NCI-H460 (cell line): ENCODE measurements around a stretch of chr4.

DNA sequence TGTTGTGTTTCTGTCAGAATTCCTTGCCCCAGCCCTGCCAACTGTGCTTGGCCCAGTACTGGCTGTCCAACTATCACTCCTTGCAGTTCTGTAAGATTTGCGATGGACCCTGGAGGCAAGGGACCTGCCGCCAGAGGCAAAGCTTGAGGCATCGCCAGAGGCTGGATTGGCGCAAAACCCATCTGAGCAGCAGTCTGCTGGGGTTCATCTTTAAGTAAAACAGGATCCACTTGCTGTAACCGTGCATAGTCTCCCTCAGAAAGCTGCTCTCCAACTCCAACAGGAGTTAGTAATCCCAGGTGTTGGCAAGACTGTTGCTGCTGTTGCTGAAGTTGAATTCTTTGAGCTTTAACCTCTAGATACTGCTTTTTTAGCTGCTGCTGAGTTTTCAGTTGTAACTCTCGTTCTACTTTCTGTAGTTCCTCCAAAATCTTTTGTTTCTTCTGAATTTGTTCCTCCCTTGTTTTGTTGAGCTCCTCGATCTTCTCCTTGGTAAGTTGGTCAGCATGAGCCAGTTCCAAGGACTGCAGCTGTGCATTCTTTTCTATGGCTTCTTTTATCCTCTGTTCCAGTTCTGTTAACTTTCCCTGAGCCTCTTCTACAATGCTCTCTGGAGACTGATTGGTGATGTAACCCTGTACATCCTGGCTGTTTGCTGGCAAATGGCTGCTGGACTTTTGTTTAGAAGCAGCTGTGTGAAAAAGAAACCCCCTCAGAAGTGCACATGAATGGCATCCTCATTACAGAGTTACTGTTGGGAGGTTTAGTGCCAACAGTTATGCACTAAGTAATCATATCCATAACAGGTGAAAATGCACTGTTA, 70.3 kb upstream of the COX18 start:
RAMPAGE:
- cytosol, long total RNA, result no peak
- long total RNA, result no peak
- nucleus, long total RNA, result no peak

GRCh38 chr4:73200598-73201146, 57.9 kb downstream of the ANKRD17 start:
RAMPAGE:
- cytosol, long total RNA, result no peak
- long total RNA, result no peak
- nucleus, long total RNA, result no peak

DNA sequence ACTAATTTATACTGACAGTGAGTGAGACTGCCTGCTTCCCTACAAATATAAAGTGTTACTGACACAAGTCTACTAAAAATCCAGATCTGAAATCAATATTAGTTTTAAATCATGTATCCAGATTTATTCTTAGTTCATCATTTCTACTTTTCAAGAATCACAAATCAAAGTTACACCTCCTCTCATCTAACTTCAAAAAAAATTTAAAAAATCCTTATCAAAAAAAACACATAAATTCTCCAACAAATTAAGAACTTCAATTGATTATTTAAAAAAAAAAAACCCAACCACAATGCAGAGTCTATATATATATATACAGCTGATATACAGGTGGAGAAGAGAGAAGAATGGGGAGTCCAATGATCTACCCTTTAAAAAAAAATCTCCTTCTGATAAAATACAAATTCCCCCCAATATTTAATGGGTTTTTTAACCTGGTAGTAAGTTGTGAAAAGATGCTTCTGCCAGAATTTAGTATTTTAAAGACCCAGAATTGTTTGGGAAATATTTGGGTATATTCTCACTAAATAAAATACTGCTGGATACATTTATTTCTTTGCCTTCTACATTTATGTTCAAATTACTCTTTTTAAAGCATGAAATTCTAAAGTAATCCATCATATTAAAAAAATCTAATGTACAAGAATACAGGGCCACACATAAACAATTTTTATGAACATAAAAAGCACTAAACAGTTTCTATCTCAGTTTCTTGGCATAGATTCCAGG, 29.1 kb downstream of the ANKRD17 start:
RAMPAGE:
- cytosol, long total RNA, result no peak
- long total RNA, result no peak
- nucleus, long total RNA, result no peak

GRCh38 chr4:73256973-73257615, 1.5 kb downstream of the ANKRD17 start:
RAMPAGE:
- cytosol, long total RNA, result no peak
- long total RNA, result no peak
- nucleus, long total RNA, result no peak

DNA sequence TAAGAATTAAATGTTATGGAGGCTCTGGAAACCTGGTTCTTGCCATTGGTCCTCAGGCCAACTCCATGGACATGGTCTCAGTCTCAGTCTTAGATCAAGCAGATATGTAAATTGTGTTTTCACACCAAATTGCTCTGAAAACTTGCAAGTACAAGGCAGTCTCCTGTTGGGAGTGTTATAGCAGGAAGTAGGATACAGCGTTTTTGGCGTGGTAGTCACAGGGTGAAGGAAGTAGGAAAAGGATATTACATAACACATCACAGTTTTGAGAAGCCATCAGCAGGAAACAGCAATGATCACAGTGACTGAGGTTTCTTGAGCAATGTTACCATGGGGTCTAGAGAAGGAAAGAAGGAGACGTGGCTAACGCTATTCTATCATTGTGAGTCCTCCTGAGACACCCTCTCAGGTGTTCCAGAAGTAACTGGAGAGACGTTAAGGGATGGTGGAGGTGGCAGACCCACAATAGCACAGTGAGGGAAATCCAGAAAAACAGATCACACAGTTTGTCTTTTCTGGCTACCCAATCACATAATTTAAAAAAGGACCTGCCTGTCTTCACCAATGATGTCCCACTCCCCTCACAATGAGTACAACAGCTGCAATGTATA, 3.7 kb downstream of the CXCL1 start:
RAMPAGE:
- cytosol, long total RNA, result no peak
- long total RNA, result no peak
- nucleus, long total RNA, result no peak

GRCh38 chr4:74036912-74037807, 1.3 kb downstream of the CXCL3 start:
RAMPAGE:
- cytosol, long total RNA, result no peak
- long total RNA, result no peak
- nucleus, long total RNA, result no peak

DNA sequence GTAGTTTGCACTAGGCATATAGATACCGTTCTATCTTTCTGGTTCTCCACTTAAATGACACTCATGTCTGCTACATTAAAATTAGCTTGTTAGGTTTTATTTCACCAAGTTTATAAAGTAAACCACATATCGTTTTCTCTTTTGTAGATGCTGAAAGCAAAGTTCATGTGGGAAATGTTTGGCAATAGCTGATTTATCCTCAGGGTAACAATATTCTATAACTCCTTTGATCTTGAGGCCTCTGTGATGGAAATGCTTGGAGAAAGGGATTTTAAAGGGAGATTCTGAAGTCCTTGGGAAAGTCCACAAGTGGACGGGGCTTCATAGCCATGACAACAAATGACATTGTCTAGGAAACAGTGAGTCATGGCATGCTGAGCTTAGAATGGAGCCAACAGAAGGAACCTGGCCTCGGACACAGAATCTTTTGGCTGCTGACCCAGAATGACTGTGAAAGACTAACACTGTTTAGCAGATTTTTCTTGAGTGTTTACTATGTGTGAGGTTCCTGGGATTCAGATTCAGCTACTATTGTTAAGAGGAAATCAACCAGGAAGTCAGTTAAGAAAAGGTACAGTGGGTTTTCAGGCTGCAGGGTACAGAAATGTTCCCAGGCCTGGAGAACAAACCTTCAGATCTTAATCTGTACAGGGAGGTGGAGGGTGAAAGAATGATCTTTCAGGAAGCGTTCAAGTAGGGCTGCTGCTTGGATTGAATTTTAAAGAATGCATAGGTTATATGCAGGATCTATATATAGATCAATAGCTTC, 18.0 kb upstream of the CXCL2 start:
RAMPAGE:
- cytosol, long total RNA, result no peak
- long total RNA, result no peak
- nucleus, long total RNA, result no peak

RAMPAGE:
- cytosol, long total RNA, result no peak
- long total RNA, result no peak
- nucleus, long total RNA, result no peak
These were observed 56.7 kb downstream of the MTHFD2L start for GRCh38 chr4:74214628-74215006.

GRCh38 chr4:74320290-74321053, 12.2 kb downstream of the EPGN start:
RAMPAGE:
- cytosol, long total RNA, result no peak
- long total RNA, result no peak
- nucleus, long total RNA, result no peak

DNA sequence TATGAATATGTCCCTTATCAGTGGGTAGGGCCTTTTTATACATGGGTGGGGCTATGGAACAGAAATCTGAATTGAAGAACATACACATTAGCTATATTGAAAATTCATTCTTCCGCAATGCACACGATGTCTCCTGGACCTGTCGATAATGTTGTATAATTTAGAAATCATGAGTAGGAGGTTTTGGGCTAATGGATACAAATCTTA, 30.0 kb downstream of the EREG start:
RAMPAGE:
- cytosol, long total RNA, result no peak
- long total RNA, result no peak
- nucleus, long total RNA, result no peak

DNA sequence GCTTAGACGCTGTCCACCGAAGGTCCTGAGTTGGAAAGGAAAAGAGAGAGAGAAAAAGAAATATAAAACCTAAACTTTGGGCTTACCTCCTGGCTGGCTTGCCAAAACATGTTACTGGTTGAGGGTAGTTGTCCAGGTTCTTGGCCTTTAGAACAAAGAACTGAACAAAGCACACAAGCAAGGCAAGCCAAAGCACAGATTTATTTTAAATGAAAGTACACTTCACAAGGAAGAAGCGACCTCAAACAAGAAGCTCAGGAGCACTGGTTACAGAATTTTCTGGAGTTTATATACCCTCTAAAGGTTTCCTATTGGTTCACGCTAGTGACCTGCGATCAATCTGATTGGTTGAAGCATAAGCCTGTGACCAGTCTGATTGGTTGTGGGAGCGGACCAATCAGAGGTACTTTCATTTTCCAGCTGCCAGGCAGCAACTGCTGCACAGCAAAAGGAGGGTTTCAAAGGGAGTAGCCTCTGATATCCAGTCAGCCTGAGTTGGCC, 4.7 kb upstream of the AREG start:
RAMPAGE:
- cytosol, long total RNA, result no peak
- long total RNA, result no peak
- nucleus, long total RNA, result no peak

RAMPAGE:
- cytosol, long total RNA, result no peak
- long total RNA, result no peak
- nucleus, long total RNA, result no peak
These were observed 1.5 kb downstream of the AREG start for GRCh38 chr4:74446361-74446848.

RAMPAGE:
- cytosol, long total RNA, result no peak
- long total RNA, result no peak
- nucleus, long total RNA, result no peak
These were observed 495 bp downstream of the BTC start for GRCh38 chr4:74793703-74794352.

GRCh38 chr4:75126586-75127318, 193.8 kb downstream of the PARM1 start:
RAMPAGE:
- cytosol, long total RNA, result start-site peak on the minus strand at chr4:75127207-75127272, 100 and 92 reads in 2 replicates
- long total RNA, result start-site peak on the minus strand at chr4:75127184-75127234, 25 and 83 reads in 2 replicates
- nucleus, long total RNA, result no peak

DNA sequence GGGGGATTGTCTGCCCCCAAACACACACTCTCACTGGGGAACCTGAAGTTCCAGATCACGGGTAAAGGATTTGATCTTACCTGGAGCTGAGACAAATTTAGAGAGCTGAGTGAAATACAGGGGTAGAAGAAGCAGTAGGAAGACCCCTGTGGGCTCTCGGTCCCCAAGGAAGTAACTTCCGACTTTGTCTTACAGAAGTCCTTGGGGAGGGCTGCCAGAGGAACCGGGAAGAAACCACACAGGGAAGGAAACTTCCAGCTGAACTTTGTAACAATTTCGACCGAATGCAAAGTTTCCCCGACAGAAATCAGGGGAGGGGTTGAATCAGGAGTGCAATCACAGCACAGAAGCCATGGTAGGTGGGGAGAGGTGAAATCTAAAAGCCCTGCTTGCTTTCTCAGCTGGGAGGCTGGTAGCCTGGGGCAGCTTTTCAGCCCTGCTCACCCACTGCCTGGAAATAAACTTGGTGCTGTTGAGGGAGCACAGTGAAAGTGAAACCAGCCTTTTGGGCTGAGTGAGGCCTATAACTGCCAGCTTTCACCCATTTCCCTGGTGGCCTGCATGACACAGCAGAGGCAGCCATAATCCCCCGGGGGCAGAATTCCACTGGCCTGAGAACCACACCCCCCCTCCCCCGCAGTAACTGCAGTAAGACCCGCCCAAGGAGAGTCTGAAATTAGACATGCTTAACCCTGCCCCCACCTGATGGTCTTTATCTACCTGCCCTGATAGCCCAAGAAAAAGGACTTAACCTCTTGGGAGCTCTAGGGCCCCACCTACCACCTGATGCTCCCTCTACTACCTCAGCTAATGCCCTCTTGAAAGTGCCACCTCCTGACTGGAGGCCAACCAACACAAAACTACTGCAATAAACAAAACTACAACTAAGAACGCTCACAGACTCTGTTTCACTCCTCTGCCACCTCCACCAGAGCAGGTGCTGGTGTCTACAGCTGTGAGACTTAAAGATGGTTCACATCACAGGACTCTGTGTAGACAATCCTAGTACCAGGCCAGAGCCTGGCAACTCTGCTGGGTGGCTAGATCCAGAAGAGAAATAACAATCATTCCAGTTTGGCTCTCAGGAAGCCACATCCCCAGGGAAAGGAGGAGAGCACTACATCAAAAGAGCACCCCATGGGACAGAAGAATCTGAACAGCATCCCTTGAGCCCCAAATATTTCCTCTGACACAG, 248.2 kb downstream of the PARM1 start:
RAMPAGE:
- cytosol, long total RNA, result no peak
- long total RNA, result no peak
- nucleus, long total RNA, result no peak

GRCh38 chr4:75639022-75639661, 8.8 kb upstream of the CDKL2 start:
RAMPAGE:
- cytosol, long total RNA, result no peak
- long total RNA, result no peak
- nucleus, long total RNA, result no peak

DNA sequence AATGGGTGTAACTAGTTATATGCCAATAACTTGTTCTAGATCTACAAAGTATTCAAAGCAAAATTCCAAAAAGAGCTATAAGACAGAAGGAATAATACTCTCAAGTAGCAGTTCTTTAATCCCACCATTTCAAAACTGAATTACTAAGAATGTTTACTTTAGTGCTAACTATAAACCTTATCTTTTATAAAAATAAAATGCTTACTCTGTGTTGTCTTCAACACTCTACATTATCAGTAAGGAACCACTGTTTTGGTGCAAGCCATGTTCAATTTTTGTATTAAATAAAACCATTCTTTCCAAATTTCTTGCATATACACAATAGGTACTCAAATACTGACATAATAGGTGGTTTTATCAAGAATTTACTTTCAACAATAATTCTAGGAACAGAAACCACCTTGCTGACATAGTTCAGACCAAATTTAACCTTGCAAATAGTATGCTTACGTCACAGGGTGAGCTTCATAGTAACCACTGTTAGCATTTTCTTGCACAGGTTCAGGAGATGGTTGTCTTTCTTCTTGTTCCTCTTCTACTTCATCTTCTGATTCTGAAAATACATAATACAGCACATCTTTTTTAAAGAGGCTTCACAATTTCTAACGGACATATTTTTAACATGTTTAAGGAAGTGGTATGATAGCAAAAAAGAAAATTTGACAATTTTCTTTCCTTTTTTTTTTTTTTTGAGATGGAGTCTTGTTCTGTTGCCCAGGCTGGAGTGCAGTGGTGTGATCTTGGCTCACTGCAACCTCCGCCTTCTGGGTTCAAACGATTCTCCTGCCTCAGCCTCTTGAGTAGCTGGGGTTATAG, 17.7 kb downstream of the G3BP2 start:
RAMPAGE:
- cytosol, long total RNA, result no peak
- long total RNA, result no peak
- nucleus, long total RNA, result no peak

DNA sequence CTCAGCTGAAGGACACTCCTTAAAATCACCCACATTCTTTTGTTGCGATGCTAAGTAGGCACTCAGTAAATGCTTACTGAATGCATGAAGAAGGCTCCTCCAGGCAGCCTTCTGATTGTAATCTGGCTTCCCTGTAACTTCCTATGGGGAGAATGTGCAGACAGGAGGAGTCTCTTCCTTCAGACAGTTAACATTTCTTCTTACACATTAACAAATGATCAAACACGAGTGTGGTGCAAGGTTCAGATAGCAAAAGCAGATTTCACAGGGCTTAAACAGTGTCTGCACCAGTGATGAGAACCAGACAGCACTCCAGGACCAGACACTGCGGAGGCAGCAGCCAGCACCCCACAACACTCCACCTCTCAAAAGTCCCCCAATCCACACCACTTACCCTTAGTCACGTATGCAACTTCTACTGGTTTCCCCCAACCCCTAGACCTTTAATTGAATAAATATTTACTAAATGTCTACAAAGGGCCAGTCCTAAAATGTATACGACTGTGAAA, 21.3 kb upstream of the USO1 start:
RAMPAGE:
- cytosol, long total RNA, result no peak
- long total RNA, result no peak
- nucleus, long total RNA, result no peak

DNA sequence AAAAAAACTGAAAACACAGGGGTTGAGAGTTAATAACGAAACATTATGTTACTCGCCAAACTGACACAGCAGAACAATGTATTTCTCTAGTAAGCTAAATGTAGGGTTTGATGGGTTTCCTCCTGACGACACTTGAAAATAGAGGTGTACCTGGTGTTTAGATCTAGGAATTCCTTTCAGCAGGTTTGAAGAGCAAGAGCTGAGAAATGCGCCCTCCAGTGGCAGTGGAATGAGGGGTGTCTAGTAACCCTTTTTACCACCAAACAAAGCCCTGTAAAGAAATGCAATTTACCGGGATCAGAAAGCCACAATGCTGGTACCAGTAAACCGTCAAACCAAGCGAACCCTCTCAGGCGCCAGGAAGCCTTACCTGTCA, 483 bp upstream of the USO1 start:
RAMPAGE:
- cytosol, long total RNA, result no peak
- long total RNA, result no peak
- nucleus, long total RNA, result no peak

RAMPAGE:
- cytosol, long total RNA, result no peak
- long total RNA, result no peak
- nucleus, long total RNA, result no peak
These were observed 70.3 kb downstream of the PPEF2 start for GRCh38 chr4:75831805-75832401.